Mesenchymal stem cell of the bone marrow (primary cell): ENCODE results near the genes KRTAP25-1 and KRTAP21-2.

GRCh38 chr21:27104961-27105616, 138.2 kb upstream of the ADAMTS5 start:
- CAGE, long polyA plus RNA, result no peak

- CAGE, long polyA plus RNA, result no peak
Observed at GRCh38 chr21:27722008-27722571, 755.2 kb upstream of the ADAMTS5 start.

GRCh38 chr21:28142794-28143033, 742.5 kb downstream of the N6AMT1 start:
- CAGE, long polyA plus RNA, result no peak

GRCh38 chr21:28375351-28376105, 509.6 kb downstream of the N6AMT1 start:
- CAGE, long polyA plus RNA, result no peak

- CAGE, long polyA plus RNA, result no peak
Observed at GRCh38 chr21:29079079-29079483, 5.6 kb upstream of the CCT8 start.

DNA sequence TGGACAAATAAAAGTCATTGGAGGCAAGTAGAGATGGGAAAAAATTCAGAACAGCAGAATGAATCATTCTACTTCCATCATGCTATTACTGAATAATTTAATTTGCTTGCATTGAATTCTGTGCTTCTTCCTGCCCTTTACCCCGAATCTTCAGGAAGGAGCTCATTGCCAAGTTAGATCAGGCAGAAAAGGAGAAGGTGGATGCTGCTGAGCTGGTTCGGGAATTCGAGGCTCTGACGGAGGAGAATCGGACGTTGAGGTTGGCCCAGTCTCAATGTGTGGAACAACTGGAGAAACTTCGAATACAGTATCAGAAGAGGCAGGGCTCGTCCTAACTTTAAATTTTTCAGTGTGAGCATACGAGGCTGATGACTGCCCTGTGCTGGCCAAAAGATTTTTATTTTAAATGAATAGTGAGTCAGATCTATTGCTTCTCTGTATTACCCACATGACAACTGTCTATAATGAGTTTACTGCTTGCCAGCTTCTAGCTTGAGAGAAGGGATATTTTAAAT, 44.2 kb downstream of the MAP3K7CL start:
- CAGE, long polyA plus RNA, result no peak

DNA sequence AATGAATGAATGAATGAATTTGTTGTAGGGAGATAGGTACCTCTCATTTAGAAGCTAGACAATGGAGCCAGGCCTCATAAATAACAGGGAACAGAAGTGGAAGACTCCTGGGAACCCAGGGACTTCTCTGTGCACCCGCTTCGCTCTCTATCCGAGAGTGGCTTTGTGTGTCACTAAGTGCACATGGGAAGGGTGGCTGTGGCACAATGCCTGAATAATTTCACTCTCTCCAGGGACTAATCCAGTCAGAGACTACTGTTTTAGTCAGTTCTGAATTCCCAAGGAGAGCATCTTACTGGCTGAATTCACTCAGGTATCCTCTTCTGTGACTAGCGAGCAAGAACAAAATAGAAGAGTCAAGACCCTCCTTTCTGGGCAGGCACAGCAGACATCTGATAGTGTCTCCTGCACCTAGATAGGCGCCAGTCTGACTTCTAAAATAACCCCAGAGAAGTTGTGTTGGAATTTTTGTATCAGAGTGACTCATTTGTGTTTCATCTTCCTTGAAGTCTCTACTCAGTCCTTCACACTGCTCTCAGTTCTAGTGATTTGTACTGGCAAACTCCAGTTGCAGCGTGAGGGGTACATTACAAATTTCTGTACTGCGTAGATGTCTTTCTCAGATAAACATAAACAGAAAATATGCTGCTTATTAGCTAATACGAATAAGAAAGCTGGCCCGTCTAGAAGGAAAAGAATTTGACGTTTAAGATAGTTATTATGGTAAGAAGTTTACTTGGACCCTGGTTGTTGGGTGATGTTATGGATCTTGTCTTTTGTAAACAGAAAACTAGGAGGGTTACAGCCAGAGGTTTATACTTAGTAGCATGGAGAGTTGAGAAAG, 34.0 kb downstream of the BACH1 start:
- CAGE, long polyA plus RNA, result no peak

DNA sequence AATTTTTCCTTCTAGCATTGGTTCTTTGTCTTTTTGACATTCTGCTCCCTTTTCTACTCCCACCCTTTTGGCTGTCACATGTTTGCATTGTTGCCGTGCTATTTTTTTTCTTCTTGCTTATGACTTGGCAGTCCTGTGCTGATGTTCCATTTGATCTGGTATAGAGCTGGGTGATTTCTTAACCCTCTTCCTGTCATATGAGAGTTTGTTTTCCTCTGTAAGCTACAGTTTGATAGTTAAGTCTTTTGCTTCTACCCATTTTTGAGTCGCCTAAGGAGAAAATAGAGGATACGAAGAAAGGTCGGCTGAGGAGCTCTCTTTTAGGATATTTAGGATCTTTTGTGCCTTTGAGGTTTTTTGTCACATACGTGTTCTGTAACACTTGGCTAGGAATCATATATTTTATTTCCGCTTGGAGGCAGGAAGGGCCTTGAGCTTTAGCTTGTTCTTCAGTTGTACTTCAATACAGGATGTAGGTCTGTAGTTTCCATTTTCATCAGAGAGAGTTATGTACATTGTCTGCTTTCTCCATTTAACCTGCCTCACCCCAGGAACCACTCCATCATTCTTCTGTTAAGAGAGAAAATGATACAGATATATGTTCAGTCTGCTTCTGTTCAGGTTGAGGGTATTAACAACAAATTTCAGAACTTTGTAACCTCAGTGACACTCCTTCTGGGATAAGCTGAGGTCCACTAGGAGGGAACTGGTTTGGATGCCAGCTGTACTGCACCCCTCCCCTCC, 150.7 kb downstream of the BACH1 start:
- CAGE, long polyA plus RNA, result no peak

DNA sequence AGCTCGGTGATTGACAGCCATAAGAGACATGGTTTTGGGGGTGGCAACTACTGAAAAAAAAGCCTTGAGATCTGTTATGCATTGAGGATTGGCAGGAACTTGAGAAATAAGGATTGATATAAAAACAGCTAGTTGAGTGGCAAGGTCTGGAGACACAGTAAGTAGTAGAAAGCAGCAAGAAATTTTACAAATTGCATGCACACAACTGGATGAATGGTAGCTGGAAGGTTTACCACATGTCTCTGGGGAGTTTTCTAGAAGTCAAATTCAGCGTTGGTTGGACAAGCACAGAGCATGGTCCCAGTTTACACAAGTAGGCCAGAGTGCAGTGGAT, at the start of gene KRTAP25-1:
Gene KRTAP25-1 (minus strand): TSS at position 106 of the 334 bp plus-strand sequence.
- CAGE, long polyA plus RNA, result no peak

- CAGE, long polyA plus RNA, result no peak
Observed at GRCh38 chr21:30747094-30747468, at the start of gene KRTAP21-2. Gene KRTAP21-2, minus strand, starts transcription at chr21:30747259.

GRCh38 chr21:31397475-31397839, 53.4 kb upstream of the TIAM1 start:
- CAGE, long polyA plus RNA, result no peak

- CAGE, long polyA plus RNA, result no peak
Observed at GRCh38 chr21:31511340-31511540, 148.3 kb upstream of the SOD1 start.

DNA sequence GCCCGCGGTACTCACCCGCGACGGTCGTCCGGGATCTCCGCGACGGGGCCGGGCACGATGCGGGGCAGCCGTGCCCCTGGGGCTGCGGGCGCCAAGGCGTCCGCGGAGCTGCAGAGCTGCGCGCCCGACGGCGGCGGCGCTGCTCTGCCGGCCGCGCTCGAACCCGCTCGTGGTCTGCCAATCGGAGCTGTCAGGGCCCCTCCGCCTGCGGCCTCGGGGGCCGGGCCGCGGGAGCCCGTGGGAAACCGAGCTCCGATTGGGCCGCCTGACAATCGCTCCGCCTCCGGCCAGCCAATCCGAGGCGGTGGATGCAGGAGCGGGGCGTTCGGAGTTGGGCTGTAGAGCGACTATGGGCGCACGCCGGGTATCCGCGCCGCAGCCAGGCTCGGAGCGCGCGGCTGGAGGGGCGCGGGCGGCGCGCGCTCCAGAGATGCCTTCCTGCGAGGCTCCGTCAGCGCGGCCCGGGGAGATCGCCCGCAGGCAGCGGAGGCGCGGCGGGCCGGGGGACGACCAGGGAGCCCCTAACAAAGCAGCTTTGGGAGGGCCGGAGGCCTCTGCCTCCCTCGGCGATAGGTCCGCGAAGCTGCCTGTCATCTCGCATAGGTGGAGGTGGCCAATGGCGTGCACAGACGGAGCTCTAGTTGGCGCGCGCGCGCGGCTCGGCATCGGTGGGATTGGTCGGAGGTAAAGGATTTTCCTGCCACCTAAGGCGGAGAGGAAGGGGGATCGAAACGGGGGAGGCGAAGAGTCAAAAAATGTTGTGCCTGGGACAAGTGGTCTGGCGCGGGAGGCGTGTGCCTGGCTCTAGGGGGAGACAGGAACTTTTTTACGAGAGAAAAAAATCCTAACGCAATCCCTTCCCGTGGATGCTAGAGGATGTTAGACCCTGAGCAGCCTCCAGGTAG, 100.3 kb upstream of the SOD1 start:
- CAGE, long polyA plus RNA, result no peak

- CAGE, long polyA plus RNA, result no peak
Observed at GRCh38 chr21:31678128-31679044, 18.9 kb downstream of the SOD1 start.

- CAGE, long polyA plus RNA, result no peak
Observed at GRCh38 chr21:31865886-31866430, 6.9 kb upstream of the HUNK start.

DNA sequence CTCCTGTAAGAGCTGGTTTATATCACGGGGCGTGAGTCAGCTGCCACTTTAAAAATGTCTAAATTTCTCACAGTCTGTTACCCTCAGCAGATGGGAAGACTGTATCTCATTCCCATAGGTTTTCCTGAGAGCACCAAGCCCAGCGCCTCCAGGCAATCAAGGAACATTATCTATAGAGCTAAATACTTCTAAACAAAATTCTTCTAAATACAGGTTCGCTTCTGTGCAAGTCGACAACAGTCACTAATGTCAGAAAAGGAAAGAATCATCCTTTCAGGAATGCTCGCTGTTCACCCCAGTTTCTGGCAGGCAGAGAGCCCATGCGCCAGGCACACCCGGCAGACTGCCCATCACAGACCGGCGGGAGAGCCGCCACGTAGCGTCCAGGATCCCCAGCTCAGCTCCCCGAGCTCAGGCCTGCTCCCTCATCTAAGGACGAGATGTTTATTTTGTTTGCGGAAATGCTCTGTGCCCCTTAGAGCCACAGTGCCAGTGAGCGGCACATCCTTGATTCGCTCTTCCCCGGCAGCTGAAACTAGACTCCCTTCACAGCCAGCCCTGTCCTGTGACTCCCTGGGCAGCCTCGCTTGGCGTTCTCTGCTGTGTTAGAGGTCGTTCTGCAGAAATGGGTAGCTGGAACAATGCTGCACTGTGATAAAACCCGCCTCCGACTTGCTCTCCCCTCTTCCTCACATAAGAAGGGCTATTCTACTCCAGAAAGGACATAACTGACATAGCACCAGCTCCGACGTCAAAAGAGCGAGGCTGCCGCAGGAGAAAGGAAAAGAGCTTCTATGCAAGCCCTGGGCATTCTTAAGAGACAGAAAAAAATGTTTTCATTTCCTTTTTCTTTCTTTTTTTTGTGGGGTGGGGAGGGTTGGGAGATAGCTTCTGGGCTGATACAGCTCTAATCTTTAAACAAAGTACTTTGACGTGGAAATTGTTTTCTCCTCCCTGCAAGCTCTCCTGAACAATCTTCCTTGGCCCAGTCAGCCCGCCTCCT, 37.0 kb downstream of the MRAP start:
- CAGE, long polyA plus RNA, result no peak

DNA sequence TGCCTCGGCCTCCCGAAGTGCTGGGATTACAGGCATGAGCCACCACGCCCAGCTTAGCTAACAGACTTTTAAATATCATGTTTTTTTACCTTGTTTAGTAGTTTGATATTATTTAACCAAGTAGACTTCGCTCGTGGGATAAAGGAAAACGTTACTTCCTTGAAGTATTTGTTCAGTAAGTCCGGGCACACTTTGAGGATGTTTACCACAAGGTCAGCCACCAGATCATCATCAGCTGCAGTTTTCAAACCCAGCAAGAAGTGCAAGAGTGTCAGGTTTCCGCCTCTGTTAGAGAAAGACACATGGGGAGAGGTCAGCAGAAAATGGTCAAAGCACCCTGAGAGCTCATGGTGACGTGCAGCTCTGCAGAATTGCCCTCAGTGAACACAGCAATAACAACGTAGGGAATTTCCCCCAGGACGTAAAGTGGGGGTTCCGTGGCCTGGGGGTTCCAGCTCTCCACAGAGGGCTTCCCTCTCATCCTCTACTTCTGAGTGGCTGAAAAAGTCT, 24.4 kb downstream of the URB1 start:
- CAGE, long polyA plus RNA, result no peak

DNA sequence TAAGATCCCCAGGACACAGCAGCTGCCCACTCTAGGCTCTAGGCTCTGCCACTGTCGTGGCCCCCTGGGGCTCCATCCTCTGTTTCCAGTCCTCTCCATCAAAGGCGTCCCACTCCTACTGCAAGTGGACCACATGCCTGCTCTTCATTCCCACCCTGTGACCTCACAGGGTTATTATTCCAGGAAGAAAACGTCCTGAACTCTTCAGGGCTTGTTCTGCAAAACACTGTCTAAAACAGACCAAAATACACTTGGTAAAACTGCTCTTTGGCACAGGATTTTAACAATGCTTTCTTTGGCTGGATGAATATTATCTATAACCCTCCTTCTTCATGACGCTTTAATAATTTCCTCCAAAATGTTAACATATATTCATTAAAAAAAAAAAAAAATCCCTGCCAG, 11.8 kb downstream of the URB1 start:
- CAGE, long polyA plus RNA, result no peak

GRCh38 chr21:32389263-32389776, 3.5 kb downstream of the URB1 start:
- CAGE, long polyA plus RNA, result no peak

- CAGE, long polyA plus RNA, result no peak
Observed at GRCh38 chr21:32440935-32441551, 28.5 kb downstream of the EVA1C start.